ENCODE data around the gene UCN3.

- PRO-cap: no peak
Measured at GRCh38 chr10:3777772-3778731, 7.0 kb downstream of the KLF6 start.

DNA sequence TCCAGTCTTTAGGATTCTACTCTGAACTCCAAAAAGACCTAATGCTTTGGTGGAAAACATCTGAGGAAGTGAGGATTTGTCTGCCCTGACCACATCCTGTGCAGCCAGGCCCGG is 3.7 kb downstream of the KLF6 start:
- PRO-cap: no peak

DNA sequence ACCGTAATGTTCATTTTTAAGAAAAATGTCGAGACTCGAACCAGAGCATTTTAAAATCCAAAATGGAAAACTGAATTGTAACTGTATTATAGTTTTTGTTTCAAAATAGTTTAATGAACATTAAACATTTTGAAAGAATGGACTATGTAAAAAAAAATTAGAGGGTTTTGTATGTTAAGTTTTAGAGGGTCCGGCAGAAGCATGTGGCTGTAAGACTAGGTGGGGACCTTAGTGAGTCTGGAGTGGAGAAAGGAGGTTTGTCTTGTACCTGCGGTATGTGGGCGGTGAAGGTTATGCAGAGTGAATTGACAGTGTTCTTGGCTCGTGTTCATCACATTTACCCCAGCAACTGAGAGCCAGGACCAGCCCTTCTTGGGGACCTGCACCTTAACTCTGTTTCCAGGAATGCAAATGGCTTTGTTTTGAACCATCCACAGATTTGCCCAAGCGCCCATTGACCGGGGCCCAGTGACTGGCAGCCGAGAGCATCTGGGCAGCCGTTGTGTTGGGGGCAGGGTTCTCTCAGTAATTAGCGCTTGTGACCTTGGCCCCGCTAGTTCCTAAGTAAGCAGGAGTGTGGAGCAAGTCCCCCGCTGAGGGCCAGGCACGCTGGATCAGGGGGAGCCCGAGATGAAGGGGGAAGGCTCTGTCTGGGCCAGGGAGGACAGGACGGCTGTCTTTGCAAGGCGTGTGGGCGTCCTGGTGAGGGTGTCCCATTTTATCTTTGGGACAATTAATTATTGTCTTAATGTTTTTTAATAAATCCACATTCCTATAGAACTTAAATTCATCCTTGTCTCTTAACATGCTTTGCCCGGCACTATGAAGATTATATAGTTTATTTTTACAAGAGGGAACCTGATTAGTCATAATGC is 1.5 kb upstream of the KLF6 start:
- PRO-cap: bidirectional peak, plus-strand start at position 276 of the sequence, minus-strand start at position 230 of the sequence; unidirectional peak, minus-strand start at position 395 of the sequence

GRCh38 chr10:3805156-3805624 is 20.2 kb upstream of the KLF6 start:
- PRO-cap: bidirectional peak, plus-strand start at chr10:3805489, minus-strand start at chr10:3805309

DNA sequence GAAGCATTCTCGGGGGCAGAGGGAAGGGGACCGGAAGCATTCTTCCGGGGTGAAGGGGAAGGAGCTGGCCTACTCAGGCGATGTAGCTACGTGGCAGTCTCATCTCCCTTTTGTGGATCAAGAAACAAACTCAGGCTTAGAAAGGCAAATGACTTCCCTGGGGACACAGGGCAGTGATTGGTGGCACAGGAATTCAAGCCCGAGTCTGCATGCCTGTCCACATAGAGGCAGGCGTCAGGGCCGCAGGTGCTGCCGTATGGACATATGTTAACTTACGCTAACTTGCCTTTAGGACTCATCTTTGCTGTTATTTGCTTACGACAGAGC is 42.2 kb upstream of the KLF6 start:
- PRO-cap: no peak

- PRO-cap: no peak
Measured at GRCh38 chr10:3861734-3861965, 76.6 kb upstream of the KLF6 start.

- PRO-cap: no peak
Measured at GRCh38 chr10:3869094-3869453, 84.1 kb upstream of the KLF6 start.

- PRO-cap: no peak
Measured at GRCh38 chr10:3879145-3879788, 94.3 kb upstream of the KLF6 start.

GRCh38 chr10:3904461-3904849 is 119.4 kb upstream of the KLF6 start:
- PRO-cap: no peak

DNA sequence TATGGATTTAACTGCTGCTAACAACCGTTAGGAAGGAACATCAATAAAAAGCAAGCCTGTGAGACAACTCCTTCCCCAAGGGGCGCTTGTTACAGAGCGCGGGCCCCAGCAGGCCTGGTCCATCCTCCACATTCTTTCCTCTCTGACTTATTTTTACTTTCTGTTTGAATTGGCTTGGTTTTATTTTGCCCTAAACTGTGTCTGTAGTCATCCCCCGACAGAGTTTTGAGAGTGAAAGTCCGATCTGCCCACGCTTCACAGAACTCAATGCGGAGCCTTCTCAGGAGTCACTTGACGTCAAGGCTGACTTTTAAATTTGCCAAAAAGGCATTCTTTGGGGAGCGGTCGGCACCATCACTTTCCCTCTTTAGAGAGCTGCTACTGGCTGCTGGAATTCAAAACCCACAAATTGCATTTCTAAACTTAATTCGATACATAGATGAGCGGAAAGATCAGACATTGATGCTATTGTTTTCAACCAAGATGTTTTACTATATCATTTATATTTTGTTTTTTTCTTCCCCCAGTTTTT is 150.2 kb upstream of the KLF6 start:
- PRO-cap: bidirectional peak, plus-strand start at position 220 of the sequence, minus-strand start at position 144 of the sequence; bidirectional peak, plus-strand start at position 330 of the sequence, minus-strand start at position 269 of the sequence

- PRO-cap: no peak
Measured at GRCh38 chr10:4086378-4086926, 301.4 kb upstream of the KLF6 start.

- PRO-cap: no peak
Measured at GRCh38 chr10:4671236-4671891, 154.6 kb upstream of the AKR1E2 start.

- PRO-cap: no peak
Measured at GRCh38 chr10:4770618-4771463, 55.2 kb upstream of the AKR1E2 start.

- PRO-cap: no peak
Measured at GRCh38 chr10:4847325-4848086, 21.5 kb downstream of the AKR1E2 start.

DNA sequence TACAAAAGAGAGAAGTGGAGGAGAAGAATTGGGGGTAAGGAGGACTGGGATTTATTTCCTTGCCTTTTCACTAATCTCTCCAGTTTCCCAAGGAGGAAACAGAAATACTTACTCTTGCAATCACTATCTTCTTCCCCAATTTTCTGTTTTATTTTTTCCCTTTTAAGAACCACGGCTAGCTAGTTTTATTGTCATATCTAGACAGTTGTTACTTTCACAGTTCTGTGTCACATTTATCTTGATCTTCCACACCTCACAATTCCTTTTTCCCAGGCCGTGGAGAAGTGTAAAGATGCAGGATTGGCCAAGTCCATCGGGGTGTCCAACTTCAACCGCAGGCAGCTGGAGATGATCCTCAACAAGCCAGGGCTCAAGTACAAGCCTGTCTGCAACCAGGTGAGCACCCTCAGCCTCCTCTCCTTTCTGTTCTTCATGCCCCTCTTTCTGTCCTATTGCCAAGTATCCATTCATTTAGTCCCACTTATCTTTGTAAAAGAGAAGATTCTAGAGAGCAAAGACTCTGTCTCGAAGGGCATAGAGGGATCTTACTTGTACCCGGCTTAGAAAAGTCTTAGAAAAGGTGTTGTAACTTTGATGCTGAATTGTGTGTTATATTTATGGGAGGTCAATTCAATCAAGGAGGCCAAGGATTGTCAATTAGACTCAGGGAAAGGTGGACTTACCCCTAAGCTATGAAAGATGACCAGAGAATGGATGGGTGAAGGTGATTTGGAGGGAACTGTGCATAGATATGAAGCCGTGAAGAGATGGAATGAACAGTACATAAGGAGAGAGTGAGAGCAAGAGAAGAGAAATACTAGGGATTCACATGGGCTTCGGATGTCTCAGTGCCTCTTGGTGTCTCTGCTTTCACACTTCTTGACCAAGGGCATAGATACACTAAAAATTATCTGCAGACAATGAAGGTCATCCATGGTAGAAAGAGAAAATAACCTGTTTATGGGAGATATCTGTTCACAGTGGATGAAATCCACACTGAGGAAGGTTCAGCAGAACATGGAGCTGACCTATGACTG is 5.7 kb downstream of the AKR1C1 start:
- PRO-cap: no peak

DNA sequence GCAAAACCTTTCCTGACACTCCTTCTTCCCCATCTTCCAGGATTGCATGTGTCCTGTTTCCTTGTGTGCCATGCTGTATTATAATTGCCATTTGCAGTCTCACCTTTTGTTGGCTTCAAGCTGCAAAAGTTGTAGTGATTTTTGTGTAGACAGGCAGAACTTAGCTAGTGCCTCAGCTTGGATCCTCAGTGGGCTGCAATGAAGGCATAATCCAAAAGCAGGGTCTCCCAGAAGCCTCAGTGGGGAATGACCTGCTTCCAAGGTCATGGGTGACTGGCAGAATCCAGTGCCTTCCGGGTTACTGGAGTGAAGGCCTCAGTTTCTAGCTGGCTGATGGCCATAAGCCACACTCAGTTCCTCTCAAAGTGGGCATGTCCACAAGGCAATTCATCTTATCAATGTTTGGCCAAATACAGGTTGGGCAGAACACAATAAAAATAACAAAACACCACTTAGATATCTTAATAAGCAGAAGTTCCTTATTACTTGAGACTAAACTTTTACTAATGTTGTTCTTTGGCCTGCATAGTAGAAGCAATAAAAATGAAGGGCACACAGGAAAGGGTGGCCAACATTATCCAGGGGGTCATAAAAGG is 19.4 kb upstream of the AKR1C2 start:
- PRO-cap: no peak

GRCh38 chr10:5093048-5093434 is 1.2 kb upstream of the AKR1C3 start:
- PRO-cap: no peak

- PRO-cap: no peak
Measured at GRCh38 chr10:5195556-5196363, 877 bp upstream of the AKR1C4 start.

DNA sequence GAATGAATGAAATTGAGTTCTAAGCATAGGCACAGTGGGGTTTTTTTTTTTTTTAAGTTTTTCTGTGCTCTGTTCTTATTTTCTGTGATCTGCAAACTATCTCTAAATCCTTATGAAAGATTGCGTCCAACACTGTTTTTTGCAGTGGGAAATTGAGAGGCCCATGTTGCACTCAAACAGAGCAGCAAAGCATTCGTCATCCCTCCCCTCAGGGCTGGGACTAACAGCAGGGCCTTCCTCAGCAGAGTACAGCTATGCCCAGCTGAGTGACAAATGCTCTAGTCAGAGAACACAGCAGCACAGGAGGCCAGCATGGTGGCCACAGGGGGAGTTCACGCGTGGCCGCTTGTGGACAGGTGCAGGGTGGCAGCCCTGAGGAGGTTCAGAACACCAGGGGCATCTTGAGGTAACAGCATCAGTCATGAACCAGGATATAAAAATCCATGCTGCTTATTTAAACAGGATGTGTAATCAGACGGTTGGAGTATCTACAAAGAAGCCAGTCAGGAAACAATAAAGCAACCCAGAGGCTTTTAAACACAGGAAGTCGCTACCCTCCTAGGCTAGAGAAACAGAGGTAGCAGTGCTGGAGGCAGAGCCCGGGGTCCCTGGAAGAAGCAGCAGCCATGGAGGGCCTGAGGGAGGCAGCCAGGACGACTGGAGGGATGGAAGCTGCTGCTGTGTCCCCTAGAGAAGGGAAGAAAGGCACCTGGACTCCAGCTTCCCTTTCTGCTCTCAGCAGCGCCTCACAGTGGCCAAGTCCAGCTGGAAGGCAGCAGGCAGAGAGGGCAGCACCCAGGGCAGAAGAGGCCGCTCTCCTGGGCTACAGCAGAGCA is 71.0 kb upstream of the UCN3 start:
- PRO-cap: unidirectional peak, plus-strand start at position 595 of the sequence

DNA sequence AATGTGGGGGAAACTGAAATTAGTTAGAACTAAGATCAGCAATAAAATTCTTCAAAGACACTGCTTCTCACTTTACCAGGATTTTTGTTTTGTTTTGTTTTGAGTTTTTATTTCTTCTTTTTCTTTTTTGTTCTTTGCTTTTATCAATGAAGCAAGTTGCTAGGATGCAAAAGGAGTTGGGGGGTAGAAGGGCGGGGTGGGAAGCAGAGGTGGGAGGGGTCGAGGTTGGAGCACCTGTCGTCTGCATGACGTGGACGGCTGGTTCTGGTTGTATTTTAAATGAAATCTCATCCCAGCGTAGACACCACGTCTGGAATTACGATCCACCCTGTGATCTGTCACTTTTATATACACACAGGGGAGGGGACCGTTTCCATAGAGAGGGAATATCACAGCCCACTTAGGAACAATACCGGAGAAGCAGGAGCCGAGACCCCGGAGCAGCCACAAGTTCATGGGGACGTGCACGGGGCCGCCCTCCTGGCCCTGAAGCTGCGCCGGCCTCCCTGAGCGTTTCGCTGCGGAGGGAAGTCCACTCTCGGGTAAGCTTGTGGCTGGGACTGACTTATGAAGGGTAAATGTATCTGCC is at the start of gene UCN3:
Gene UCN3 (plus strand): TSS at position 278 of the 589 bp plus-strand sequence.
- PRO-cap: no peak

All from sciatic nerve (tissue), 1 donor.